AG09309 (cell line): ENCODE data around the gene TOR3A.

GRCh38 chr1:177968246-177968584 is 1.6 kb downstream of the SEC16B start:
- RRBS = no CpG with 5 or more reads among the region's 3 CpGs

GRCh38 chr1:178223065-178223711 is 129.3 kb downstream of the RASAL2 start:
- RRBS = no CpG with 5 or more reads among the region's 3 CpGs

- RRBS = no CpG with 5 or more reads among the region's 5 CpGs
Measured at GRCh38 chr1:178283316-178283980, 189.5 kb downstream of the RASAL2 start.

DNA sequence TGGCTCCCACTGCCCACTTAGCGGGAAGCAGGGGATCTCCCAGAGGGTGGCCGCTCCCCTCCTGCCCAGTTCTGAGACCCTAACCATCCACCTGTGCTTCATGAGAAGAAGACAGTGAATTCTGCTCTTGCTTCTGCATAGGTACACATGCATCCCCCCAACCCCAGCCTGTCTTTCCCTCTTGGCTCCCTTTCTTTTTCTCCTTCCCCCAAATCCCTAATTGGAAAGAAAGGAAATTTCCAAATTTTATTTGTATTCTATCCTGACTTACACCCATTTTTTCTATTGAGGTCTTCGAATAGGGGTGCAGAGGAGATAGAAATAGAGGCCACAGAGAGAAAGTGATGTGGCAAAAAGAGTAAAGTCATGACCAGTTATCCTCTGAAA is 3.1 kb downstream of the CLEC20A start:
- RRBS = no CpG with 5 or more reads among the region's 3 CpGs

DNA sequence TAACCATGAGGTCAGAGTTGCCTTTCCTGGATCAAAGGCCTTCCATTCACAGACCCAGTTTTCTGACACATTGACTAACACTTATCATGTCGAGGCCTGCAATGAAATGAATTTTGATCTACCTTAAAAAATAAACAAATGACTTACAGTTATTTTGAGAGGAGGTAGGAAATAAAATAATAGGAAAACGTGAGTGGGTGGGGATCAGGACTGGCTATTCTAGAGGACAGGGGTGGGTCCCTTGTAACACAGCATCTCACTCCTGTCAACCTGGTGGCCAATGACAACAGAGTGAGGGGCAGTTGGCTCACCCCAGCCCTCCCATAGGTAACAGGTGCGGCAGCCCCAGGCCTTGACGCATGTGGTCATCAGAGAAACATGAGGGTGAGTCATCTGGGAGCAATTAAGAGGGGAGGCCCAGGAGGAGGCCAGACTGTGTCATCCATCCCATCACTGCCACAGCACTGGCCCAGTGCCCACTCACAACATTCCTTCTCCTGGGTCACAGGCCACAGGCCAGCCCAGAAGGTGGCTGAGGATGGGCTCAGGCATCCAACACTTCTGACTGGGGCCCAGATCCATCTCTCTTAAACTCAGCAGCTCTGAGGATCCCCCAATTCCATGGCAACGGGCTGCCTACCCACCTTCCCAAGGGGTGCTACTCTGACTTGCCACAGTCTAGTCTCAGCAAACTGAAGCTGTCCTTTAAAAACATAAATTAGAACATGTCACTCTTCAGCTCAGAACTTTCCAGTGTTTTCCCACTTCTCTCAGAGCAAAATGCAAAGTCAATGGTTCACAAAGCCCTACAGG is 17.1 kb downstream of the TEX35 start:
- RRBS = no CpG with 5 or more reads among the region's 5 CpGs

- RRBS = no CpG with 5 or more reads among the region's 9 CpGs
Measured at GRCh38 chr1:178550551-178551179, 37.8 kb downstream of the TEX35 start.

DNA sequence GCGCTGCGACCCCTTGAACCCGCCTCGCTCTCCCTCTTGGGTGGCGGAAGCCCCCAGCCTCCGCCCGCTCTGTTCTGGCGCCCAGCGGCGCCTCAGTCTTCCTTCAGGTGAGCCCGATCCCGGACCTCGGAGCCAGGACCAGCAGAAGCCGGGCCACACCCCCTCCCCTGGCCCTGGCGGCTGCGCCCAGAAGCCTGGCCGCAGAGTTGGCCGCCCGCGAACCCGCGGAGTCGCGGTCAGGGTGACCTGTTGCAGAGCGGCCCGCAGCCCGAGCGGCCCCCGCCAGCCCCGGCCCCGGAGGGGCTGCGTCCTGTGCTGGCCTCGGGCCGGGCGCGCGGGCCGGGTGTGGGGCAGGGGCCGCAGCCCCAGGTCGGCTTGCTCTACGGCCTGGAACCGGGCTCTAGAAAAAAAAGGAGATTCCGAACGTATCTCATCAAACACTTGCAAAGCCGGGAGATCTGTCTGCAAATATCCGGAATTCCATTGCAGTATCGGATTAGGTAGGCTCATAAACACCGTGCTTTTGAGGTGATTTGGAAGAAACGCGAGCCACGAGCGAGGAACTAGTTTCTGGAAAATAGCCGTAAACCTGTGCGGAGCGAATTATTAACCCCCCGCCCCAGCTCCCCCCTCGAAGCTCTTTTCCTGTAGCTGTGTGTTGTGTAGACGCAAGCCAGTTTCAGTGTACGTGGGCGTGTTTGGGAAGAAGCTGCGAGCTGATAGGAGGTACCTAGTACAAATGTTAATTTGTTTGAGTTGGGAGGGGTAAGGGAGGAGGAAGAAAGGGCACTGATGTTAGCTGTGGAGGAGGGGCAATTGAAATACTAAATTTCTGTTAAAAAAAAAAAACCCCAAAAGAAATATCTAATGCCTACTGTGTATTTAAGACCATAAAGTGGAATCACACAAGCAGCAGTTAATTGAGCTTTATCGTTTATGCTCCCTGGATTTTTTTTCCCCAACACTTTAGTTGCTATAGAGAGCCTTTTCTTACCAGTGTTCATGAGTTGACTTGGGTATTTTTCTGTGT is 977 bp downstream of the RALGPS2 start:
- RRBS = 2% methylated on average over 5 of the region's 62 CpGs

- RRBS = no CpG with 5 or more reads among the region's 14 CpGs
Measured at GRCh38 chr1:178931710-178932934, 61.2 kb upstream of the ANGPTL1 start.

DNA sequence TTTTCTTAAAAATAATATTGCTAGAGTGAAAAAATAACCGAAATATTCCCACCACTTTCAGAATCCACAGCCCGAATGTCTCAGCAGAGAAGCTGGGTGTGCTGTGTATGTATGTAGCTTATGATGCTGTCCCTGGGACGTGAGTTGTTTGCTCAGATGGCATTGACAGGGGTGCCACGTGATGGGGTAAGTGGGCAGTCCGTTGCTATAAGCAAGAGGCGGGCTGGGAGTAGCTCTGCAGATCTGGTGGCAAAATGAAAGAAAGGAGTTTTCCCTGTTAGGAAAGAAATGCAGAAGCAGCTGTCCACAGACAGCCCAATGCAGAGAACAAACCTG is 3.8 kb upstream of the FAM20B start:
- RRBS = no CpG with 5 or more reads among the region's 6 CpGs

DNA sequence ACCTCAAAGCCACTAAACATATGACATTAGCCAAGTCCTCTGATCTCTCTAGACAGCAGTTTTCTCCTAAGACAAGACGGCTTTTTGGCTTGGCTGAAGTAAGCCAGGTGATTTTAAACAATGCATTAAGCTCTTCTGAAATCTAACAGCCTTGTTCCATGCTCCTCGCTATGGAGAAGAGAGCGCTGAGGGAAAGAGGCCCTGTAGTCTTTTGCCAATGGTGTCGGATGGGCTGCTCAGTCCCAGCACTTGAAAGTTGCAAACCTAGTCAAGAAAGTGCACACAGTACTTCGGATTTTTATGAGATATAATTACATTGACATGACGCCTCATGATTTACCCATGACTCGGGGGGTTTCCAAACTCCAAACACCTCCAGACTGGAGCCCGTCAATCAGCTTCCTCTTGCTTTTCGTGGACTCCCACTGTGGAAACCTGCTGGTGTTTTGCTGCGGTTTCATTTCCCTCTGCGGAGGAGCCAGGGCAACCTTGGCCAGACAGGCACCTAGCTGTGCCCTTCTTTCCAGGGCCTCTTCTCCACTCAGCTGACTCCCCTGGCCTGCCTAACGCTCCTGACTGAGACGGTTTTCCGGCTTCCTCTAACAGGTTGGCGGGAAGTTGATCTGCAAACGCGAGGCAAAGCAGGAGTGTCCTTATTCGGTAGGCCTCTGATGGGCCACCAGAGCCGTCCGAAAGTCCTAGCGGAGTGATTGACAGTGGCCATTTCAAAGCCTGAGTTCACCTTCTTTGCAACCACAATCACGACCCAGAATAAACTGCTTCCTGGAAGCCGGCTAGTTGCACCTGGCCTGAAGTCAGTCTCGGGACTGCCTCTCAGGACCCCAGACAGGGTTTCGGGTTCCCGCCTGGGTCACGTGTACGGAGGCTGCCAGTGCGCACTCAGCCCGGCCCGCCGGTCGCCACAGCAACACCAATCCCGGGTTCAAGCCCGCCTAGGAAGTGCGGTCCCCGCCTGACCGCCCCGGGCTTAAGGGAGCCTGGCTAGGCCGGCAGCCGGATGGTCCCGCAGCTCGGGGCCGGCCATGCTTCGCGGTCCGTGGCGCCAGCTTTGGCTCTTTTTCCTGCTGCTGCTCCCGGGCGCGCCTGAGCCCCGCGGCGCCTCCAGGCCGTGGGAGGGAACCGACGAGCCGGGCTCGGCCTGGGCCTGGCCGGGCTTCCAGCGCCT is at the start of gene TOR3A:
TOR3A (plus strand) TSS at position 985 of the 1,186 bp plus-strand sequence.
- RRBS = 2% methylated on average over 21 of the region's 61 CpGs

DNA sequence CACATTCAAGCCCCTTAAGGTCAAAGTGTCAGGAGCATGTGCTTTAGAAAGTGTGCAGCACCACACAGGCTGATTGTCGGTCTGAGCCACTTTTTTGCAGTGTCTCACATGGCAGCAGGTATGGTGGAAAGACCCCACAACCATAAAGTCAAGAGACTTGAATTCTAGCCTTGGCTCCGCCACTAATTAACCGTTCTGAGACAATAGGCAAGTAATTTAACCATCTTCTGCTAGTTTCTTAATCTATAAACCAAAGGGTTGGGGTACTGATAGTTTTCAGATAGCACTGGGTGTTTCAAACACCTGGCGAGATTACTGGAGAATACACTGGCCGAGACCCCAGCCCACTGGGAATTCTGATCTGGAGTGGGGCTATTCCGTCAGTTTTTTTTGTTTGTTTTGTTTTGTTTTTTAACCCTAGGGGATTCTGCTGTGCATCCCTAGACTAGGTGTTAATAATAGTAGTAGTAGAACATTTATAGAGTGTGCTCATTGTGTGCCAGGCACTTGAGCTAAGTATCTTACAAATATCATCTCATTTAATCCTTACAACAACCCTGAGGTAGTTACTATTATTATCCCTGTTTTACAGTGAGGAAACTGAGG is 21.9 kb downstream of the TOR3A start:
- RRBS = no CpG with 5 or more reads among the region's 6 CpGs

- RRBS = no CpG with 5 or more reads among the region's 1 CpG
Measured at GRCh38 chr1:179141898-179142440, 60.1 kb downstream of the TOR3A start.

DNA sequence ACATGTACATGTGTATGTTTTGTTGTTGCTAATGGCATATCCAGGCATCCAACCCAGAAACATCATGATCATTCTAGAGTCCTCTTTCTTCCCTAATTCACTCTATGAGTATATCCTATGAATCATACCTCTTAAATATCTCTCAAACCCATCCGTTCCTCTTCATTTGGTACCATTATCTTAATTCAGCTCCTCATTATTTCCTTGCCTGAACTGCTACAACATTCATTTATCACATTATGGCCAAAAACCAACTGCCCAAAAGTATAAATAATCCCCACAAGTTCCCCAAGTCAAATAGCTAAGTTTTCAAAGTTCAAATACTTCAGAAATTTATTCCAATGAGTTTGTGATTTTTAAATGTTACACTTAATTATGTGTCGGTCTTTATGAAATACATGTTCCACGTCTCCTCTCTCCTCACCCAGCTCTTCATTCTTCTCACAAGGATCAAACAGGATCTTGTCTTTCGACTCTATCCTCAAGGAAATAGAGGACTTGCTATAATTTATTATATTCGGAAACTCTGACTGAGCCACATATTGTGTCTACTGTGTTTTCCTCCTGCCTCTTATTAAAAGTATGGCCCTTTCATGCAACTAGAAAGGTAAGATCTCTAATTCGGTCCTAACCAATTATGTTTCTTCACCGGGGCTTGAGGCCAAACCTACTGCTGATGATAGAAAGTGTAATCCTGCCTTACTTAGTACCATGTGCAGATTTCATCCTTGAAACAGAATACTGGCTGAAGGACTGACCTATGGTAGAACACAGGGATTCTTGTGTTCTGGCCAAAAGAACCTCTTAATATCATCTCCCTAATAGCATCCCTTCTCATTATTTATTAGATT is 72.3 kb downstream of the TOR3A start:
- RRBS = no CpG with 5 or more reads among the region's 7 CpGs

GRCh38 chr1:179187871-179188525 is 41.5 kb downstream of the ABL2 start:
- RRBS = no CpG with 5 or more reads among the region's 10 CpGs

- RRBS = no CpG with 5 or more reads among the region's 16 CpGs
Measured at GRCh38 chr1:179228756-179229178, 710 bp downstream of the ABL2 start.

GRCh38 chr1:179517313-179517683 is 58.5 kb downstream of the NPHS2 start:
- RRBS = no CpG with 5 or more reads among the region's 8 CpGs

DNA sequence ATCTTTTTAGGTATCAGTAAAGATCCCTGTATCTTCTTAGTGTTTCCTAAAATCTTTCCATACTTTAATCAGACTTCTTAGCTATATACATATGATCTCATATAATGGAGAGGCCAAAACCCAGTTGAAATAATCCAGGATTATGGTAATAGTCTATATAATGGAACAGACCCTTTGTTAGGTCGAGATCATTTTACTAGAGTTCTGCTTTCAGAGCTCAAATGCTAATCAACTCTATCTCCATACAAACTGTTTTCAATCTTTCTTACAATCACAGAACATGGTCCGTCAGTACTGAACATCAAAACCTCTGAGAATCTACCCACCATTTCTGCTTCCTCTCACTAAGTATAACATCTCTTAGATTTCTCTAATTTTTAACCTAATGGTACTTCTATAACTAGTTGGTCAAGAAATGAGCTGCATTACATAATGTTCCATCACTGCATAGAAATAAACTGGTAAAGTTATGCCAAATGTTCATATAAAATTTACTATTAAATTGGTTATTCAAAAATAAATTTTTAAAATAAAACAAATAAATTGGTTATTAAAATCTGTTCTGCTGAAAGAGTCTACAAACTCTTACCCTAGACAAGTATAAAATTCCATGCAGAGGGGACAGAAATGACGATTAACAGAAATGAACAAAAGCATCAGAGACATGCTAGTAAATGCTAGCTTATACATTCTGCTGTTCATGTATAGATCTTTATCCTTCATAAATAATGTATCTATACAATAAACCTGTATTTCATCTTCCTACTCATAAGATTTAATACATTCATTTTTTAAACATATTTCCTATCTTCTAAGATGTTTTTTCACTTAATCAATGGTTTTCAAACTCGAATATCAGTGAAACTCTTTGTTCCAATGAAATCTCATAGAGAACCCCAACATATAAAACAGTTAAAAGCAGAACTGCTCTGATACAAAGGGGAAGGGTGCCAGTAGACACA is 33.0 kb downstream of the TOR1AIP2 start:
- RRBS = no CpG with 5 or more reads among the region's 4 CpGs

- RRBS = no CpG with 5 or more reads among the region's 9 CpGs
Measured at GRCh38 chr1:179953880-179954232, 754 bp upstream of the CEP350 start.